ENCODE data around the genes BLOC1S6 and GALK2.

DNA sequence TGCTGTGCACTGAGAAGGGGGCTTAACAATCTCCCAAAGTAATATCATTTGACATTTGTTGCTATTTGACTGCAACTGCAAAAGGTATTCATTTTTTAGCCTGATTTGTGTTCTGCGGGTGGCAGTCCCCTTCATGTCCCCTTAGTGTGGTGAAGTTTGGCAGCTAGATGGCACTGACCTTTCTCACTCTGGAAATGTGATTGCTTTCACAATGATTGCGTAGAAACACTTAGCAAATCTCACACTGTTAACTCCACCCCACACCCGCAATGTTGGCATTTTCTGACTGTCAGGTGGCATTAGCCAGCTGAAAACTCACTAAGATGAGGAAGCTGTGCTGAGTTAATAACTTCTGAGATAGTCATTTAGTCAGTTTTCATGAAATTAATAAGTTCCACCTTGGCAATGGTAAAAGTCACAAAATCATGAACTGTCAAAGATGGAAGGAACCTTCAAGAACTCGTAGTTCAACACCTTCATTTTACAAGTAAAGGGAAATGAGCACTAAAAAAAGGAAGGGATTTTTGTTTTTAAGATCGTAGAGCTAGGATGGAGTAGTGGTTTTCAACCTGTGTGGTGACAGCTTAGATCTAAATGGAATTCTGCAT is 77.0 kb downstream of the TRIM69 start:
- PRO-cap = no peak

DNA sequence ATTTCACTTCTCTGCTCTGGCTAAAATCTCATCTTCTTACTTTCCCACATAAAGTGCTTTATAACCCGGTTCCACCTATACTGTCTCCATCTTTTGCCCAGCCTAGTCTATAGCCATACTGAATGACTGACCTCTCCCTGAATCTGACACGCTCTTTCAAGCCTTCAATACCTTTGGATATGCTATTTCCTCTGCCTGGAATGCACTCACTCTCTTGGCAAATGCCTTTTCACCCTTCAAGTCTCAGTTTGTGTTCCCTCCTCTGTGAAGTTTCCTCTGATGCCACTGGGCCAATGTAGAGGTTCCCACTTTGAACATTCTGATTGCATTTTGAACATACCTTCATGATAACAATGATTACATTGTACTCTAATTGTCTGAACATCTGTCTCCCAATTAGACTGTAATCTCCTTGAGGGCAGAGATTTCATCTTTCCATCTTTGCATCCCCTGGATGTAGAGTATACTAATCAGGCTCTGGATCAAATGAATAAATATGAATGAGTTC is 3.4 kb downstream of the DUOXA1 start:
- PRO-cap = no peak

DNA sequence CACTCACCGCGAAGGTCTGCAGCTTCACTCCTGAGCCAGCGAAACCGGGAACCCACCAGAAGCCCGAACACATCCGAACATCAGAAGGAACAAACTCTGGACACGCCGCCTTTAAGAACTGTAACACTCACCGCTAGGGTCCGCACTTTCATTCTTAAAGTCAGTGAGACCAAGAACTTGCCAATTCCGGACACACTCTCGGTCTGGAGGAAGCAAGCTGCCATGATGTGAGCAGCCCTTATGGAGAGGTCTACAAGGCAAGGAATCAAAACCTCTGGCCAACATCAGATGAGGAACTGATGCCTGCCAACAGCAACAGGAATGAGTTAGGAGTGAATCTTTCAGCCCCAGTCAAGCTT is 62.9 kb downstream of the SLC28A2 start:
- PRO-cap = no peak

- PRO-cap = no peak
Observed at GRCh38 chr15:45418685-45419128, 11.7 kb upstream of the C15orf48 start.

- PRO-cap = no peak
Observed at GRCh38 chr15:45574186-45574581, 13.0 kb upstream of the BLOC1S6 start.

GRCh38 chr15:45586899-45588038 is at the start of gene BLOC1S6:
TSS of gene BLOC1S6 (plus strand) at chr15:45587379.
- PRO-cap = bidirectional peak, plus-strand start at chr15:45587379, minus-strand start at chr15:45587095; bidirectional peak, plus-strand start at chr15:45587746, minus-strand start at chr15:45587659

GRCh38 chr15:45645413-45646022 is 10.7 kb downstream of the SQOR start:
- PRO-cap = bidirectional peak, plus-strand start at chr15:45645883, minus-strand start at chr15:45645682

- PRO-cap = bidirectional peak, plus-strand start at chr15:45704891, minus-strand start at chr15:45704619
Observed at GRCh38 chr15:45704358-45705280, 69.8 kb downstream of the SQOR start.

GRCh38 chr15:46440176-46440504 is 805.3 kb downstream of the SQOR start:
- PRO-cap = no peak

DNA sequence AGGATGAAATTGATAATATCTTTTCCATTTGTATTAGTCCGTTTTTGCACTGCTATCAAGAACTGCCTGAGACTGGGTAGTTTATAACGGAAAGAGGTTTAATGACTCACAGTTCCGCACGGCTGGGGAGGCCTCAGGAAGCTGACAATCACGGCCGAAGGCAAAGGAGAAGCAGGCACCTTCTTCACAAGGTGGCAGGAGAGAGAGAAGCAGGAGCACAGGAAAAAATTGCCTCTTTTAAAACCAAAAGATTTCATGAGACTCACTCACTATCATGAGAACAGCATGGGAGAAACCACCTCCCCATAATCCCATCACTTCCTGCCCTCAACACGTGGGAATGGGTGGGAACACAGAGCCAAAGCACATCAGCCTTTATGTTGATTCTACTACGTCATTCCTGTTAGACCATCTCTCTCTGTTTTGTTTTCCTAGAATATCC is 650.9 kb upstream of the SEMA6D start:
- PRO-cap = no peak

GRCh38 chr15:47401433-47401892 is 315.8 kb upstream of the SEMA6D start:
- PRO-cap = unidirectional peak, plus-strand start at chr15:47401631

DNA sequence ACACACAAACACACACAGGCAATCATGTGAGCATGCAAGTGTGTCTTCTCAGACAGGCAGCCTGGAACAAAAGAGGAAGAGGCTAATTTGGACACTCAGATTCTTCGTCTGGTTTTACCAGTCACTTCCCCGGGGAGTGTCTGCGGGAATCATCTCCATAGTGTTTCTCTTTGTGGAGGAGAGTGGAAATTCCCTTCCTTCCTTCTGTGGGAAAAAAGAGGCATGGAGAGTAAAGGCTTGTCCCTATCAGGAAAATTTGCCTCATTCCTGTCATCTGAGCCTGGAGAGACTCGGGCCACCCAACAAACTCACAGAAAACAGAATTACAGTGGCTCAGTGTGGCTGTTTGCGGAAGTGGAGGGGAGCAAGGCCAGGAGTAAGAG is 212.6 kb upstream of the SEMA6D start:
- PRO-cap = no peak

DNA sequence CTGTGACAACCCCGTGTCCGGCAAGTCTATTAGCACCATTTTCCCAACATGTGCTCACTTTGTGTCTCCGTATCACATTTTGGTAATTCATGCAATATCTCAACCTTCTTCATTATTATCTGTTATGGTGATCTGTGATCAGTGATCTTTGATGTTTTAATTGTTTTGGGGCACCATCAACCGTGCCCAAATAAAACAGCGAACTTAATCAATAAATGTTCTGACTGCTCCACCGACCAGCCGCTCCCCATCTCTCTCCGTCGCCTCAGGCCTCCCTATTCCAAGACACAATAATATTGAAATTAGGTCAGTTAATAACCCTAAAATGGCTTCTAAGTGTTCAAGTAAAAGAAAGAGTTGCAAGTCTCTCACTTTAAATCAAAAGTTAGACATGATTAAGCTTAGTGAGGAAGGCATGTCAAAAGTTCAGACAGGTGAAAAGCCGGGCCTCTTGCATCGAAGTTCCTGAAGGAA is 15.4 kb downstream of the MYEF2 start:
- PRO-cap = no peak

GRCh38 chr15:48330409-48330720 is 864 bp upstream of the DUT start:
- PRO-cap = no peak

DNA sequence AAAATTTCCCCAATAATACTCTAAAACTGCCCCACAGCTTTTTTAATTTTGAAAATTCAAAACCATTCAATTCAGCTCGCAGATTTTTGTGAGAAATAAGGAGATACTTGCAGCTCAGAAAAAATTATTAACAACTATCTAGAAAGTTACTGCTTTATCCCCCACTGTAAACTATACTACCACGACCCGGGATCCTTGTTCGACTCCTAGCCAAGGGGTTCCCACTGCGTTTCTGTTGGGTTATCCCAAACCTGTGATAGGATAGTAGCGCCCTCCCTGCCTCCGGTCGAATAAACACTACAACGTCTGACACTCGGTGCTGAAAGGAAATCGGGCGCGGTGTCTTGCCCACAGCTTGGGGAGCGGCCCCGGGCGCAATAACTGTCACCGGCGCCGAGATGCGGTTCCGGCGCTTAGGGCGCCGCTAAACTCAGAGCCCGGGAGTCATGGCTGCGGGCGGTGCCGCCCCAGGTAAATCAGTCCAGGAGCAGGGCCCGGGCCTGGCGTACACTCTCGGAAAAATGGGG is 445 bp upstream of the DUT start:
- PRO-cap = bidirectional peak, plus-strand start at position 433 of the sequence, minus-strand start at position 292 of the sequence

DNA sequence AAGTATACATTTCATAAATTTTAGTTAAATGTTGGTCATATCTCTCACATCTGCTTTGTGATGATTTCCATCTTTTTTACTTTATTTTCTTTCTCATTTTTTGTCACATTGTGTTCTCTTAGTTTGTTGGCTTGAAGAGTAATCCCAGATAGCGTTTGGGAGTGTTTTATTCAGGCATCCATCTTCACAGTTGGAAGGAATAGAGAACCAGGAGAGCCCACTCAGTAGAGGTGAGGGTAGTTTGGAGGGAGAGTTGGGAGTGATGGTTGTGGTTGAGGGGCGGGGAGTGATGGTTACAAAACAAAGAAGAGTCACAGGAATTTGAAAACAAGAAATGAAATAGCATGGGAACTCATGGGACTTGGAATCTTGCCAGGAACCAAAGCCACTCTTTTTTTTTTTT is 36.2 kb downstream of the DUT start:
- PRO-cap = no peak

DNA sequence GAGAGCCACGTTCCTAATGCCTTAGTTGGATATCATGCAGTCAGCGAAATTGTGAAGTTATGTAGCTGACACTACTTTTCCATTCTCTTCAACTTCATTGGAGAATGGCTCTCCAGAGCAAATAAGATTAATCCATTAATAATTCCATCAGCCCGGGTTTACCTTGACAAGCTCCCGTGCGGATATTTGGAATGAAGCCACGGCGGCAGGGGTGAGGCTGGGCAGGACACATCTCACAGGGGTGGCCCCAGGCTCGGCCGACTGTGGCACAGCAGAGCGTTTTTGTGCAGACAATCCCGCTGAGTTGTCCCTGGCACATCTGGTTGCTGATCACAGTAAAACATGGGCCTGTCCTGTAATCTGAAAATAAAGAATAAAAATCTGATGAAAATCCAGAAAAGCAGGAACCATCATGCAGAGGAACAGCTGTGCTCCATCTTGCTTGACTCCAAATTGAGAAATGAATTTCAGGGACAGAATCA is 108.0 kb downstream of the FBN1 start:
- PRO-cap = no peak

DNA sequence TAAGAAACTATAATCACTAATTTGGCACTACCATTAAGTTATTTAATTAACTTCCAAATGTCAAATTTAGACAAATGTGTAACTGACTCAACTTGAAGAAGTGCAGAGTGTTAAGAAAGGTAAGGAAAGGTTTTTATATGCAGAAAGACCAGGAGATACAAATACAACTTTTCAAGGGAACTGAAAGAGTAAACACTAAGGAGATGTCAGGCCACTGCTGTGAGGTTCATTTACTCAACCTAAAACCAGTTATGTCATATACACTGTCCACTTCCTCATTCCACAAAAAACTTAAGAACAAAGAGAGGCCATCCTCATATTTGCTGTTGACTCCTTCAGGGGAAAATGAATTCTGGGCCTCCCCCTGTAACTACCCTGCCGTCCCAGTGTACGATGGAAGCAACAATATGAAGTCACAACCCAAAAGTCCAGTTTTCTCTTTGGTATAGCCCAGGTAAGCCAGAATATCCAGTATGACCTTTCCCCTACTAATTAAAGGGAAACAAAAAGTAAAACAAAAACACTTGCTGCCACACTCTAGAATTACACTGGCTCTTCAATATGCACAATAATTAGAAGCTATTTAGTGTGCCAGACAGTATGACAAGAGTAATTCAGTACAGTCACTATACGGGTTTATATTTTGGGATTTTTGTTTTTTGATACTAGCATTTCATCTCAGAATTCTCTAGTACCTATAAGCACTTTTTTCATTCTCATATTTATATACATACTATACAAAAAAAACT is 16.2 kb downstream of the CEP152 start:
- PRO-cap = no peak

- PRO-cap = bidirectional peak, plus-strand start at chr15:49170247, minus-strand start at chr15:49170126
Observed at GRCh38 chr15:49169775-49170782, at the start of gene GALK2. TSS of gene GALK2 (plus strand) at chr15:49170247.

GRCh38 chr15:49423791-49424634 is 971 bp downstream of the FGF7 start:
- PRO-cap = no peak

All from sciatic nerve (tissue), 1 donor.